IMR-90 (cell line): ENCODE data around the genes SLC7A4 and PPM1F.

GRCh38 chr22:20428917-20429976, 8.4 kb downstream of the SCARF2 start:
- RRBS: 87% methylated on average over 18 of the region's 82 CpGs
CAGE:
- cytosol, long polyA plus RNA: no peak
- long polyA plus RNA: no peak
- nucleus, long polyA plus RNA: no peak

- RRBS: 94% methylated on average over 2 of the region's 7 CpGs
CAGE:
- cytosol, long polyA plus RNA: no peak
- long polyA plus RNA: no peak
- nucleus, long polyA plus RNA: no peak
Observed at GRCh38 chr22:20522996-20523882, 15.8 kb downstream of the MED15 start.

- RRBS: no CpG with 5 or more reads among the region's 18 CpGs
CAGE:
- cytosol, long polyA plus RNA: no peak
- long polyA plus RNA: no peak
- nucleus, long polyA plus RNA: no peak
Observed at GRCh38 chr22:20565062-20566018, 57.9 kb downstream of the MED15 start.

GRCh38 chr22:20584579-20585311, 77.3 kb downstream of the MED15 start:
- RRBS: 96% methylated on average over 4 of the region's 26 CpGs
CAGE:
- cytosol, long polyA plus RNA: no peak
- long polyA plus RNA: no peak
- nucleus, long polyA plus RNA: no peak

DNA sequence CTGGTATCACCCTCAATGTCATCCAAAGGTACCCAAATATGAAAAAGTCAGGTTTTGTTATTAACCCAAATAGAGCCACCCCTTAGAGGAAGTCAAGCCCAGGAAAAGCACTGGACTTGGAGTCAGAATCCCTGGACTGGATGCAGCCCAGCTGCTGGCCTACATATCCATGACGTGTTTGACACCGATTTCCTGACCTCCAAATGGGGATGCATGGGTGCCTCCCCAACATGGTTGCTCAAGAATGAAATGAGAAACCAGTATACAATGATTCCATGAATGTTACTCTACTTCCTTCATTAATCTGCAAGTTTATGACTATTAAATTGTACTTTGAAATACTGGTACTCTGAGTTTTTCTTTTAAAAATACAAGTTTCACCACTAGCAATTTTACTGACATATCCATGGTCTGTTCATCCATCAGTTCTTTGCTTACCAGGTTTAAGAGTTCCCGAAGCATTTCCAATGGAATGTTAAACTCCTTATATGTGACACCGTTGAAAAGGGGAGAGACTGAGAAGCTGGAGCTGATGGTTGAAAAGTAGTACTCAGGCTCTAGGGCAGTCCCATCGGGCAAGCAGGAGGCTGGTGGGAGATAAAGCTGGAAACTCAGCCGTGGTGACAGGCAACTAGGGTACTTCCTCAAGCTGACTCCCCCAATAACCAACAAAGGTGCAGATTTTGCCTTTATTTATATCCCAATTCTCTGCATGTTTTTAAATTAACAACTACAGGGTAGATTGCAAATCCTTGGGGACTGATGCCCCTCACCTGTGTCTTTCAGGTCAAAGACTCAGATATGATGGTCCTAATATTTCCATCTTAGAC, 39.2 kb downstream of the SERPIND1 start:
- RRBS: no CpG with 5 or more reads among the region's 6 CpGs
CAGE:
- cytosol, long polyA plus RNA: no peak
- long polyA plus RNA: no peak
- nucleus, long polyA plus RNA: no peak

DNA sequence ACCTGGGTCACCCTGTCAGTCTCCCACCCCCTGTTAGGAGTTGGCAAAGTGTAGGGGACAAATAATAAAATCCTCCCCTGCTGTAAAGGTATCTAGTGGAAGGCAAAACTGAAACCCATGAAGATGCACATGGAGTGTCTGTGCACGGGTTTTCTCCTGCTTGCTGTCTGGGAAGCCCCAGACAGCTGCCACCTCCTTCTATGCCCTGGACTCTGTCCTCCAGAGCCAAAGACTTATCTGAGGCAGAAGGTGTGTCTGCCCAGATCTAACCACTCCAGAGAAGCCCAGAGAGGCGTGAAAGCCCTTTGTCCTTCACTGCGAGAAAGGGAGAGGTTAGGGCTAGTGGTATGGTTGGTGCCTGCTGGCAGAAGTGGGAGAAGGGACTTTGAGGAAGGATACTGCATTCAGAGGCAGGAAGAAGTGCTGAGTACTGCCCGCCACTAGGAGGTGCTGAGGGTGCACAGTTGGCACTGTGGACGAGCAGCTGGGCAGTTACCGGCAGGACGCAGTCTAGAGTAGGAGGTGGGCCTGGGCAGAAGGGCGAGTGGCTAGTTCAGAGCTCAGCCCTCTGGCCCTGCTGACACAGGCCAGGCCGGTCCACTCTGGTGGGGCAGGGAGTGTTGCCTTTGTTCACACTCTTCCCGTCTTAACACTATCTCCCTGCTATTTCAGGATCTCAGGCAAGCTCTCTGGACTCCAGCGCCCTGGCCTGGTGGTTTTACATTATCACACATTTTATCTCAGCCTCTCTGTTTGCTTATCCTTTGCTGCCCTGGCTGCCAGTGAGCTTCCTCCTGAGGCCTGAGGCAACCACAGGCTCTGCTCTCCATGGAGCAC, 26.6 kb downstream of the SNAP29 start:
- RRBS: 4% methylated on average over 3 of the region's 11 CpGs
CAGE:
- cytosol, long polyA plus RNA: no peak
- long polyA plus RNA: no peak
- nucleus, long polyA plus RNA: no peak

DNA sequence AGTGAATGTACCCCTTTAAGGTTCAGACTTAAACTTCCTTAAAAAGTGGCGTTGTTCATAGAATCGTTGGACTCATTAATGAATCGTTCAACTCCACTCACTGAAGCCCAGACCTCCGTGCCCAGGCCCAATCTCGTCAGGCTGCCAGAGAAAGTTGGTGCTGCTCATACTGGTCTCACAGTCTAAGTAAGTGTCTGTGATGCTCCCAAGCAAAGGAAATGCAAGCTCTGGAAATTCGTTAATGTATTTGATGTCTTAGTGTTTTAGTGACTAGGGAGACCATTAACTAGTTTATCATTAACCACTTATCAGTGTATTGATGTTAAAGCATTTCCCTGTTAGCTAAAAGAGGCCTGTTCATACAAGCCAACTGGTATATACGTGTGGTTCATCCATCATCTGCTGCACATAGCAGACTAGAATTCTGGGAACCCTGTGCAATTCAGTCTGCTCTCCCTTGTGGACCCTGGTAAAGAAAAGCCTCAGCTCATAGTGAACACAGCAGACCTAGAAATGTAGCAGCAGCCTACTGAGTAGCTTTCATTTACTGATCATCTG, 15.9 kb upstream of the AIFM3 start:
- RRBS: no CpG with 5 or more reads among the region's 7 CpGs
CAGE:
- cytosol, long polyA plus RNA: no peak
- long polyA plus RNA: no peak
- nucleus, long polyA plus RNA: no peak

DNA sequence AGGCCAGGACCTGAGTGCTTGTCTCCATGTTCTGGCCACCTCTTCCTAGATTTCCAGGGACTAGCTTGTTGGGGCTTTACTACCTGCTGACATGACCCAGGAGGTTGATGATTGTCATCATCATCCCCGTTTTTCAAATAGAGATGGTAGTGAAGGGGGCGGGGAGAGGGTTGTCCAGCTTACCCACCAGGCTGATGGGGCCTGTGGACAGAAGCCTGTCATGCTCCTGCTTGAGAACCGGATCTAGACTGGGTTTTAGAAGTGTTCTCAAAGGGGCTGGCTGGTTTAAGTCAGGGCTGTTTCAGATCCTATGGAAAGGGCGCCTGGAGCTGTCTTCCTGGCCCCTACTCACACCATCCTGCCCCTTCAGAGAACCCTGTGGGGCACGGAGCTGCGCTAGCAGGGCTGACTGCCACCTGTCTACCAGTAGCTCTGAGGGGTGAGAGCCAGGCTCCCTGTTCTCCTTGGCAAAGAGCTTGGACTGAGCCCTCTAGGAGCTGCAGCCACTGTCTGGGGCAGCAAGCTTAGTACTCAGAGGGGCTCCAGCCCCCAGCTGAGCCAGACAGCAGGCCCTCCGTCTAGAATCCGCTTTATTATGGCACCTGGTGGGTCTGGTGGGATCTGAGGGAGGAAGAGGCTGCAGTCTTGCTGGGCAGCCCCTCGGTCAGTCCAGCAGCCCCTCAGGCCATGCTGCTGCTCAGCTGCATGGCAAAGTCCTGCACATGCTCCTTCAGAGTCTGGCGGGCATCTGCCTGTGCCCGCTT, 2.5 kb downstream of the THAP7 start:
- RRBS: no CpG with 5 or more reads among the region's 11 CpGs
CAGE:
- cytosol, long polyA plus RNA: no peak
- long polyA plus RNA: no peak
- nucleus, long polyA plus RNA: no peak

- RRBS: 0% methylated on average over 8 of the region's 44 CpGs
CAGE:
- cytosol, long polyA plus RNA: no peak
- long polyA plus RNA: start-site peak on the minus strand at chr22:21014180-21014277, 20 and 17 reads in 2 replicates
- nucleus, long polyA plus RNA: no peak
Observed at GRCh38 chr22:21014042-21014512, 888 bp upstream of the P2RX6 start.

DNA sequence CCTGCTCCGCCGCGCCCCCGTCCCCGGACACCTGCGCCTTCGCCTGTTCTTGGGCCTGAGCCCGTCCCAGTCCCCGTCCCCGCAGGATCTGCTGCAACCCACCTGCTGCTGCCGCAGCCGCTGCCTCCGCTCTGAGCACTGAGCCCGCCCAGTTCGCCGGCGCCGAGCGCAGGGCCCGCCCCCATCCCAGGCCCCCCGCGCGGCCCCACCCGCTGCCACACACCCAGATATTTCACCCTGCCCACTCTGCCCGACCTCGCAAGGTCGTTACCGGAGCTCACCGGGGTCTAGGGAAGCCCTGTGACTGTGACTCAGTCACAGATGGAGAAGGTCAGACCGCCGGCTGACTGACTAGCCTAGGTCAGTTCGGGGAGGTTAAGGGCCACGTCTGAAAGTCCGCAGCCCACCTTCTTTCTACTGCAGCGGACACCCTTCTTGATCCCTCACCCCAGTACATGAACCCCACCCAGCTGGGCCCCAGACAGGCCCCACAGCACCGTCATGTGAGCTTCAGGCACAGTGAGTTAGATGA, at the start of gene SLC7A4:
TSS of gene SLC7A4 (minus strand) at position 133 of the 532 bp plus-strand sequence.
- RRBS: 31% methylated on average over 3 of the region's 36 CpGs
CAGE:
- cytosol, long polyA plus RNA: no peak
- long polyA plus RNA: no peak
- nucleus, long polyA plus RNA: no peak

DNA sequence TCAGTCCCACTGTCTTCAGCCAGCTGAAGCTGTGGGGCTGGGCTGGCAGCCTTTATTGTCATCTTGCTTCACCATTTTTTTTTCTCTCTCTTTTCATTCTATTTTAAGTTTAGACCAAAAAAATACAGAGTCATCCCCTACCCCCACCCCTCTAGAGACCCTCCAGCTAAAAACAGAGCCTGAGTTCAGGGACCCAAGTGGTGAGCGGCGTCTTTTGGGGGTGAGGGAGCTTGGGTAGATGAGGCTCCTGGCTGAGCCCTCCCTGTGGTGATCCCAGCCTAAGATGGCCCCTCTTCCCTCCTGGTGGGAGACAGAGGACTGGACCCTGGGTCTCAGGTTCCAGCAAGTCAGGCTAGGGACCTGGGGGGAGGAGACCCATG, 18.7 kb upstream of the TMEM191C start:
- RRBS: no CpG with 5 or more reads among the region's 2 CpGs
CAGE:
- cytosol, long polyA plus RNA: no peak
- long polyA plus RNA: no peak
- nucleus, long polyA plus RNA: no peak

DNA sequence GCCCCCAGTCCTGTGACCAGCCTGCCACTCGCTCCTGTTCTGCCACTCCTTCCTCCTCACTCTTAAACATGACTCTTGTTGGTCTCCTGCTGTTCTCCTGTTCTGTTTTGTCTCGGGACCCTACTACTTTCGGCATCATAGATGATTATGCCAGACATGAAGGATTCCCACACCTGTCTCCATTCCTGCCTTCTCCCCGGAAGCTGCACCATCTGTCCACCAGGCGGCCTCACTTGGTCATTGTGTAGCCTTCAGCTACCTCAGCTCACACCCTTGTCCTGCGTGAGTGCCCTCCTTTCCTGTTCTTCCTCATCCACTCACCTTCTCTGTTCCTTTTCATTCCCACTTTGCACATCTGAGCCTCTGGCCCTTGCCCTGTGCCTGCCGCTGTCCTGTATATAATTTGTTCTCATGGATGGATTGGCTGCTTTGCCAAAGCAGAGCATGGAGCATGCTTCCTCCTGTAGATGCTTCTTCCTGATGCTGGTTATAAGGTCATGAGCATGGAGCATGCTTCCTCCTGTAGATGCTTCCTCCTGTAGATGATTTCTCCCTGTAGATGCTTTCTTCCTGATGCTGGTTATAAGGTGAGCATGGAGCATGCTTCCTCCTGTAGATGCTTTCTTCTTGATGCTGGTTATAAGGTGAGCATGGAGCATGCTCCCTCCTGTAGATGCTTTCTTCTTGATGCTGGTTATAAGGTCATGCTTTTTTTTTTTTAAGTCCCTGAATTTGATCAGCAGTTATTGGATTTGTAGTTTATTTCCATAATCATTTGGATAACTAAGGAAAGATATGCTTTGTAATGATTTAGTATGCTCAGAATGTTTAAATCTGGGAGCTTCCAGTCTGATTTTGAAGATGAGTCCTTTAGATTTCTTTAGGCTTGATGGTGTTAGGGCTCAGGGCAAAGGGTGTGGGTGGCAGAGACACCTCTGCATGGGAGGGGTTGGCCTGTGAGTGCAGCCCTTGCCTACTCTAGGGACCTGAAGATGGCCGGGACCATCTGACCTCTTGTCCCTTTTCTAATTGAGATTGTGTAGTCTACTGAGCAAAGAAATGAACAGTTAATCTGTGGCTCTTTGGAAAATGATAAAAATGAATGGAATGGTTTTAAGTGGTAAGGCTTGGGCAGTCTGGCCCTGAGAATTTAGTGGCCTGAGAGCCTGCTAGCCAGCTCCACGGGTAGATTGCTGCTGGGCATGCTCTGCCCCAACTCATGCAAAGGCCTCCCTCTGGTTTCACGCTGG, 26.7 kb downstream of the UBE2L3 start:
- RRBS: no CpG with 5 or more reads among the region's 10 CpGs
CAGE:
- cytosol, long polyA plus RNA: no peak
- long polyA plus RNA: no peak
- nucleus, long polyA plus RNA: no peak

DNA sequence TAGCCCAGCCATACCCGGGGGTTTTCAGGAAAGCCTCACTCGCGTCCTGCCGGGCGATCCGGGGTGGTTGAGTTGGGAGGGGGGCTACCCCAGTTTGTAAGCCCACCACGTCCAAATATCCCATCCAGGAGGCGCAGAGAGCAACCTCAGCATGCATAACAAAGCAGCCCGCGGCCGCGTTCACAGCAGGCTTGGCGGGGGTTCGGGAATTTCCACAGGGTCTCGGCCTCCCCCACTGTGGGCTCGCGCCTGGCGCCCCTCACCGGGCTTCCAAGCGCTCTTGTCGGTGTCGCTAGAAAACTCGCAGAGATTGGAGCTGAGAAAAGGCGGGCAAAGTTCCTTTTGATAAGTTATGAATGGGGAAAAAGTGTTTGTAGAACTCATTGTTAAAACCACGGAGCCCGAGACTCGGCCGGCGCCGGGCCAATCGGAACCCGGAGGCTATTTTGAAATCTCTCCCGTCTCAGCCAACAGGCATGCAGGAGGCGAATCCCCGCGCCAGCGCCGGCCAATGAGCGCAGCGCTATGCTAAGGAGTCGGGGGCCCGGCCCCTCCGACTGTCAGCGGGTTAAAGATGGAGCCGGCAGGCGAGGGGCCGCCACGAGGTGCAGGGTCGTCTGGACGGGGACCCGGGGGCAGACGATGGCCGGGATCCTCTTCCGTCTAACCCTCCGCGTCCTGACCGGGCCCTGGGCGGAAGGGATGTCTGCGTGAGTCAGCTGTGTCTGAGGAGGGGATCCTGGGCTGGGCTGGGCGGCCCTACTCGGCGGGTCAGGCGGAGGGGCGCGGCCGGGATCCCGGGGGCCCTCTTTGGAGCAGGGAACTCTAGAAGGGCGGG, 9.7 kb downstream of the SDF2L1 start:
- RRBS: 5% methylated on average over 23 of the region's 68 CpGs
CAGE:
- cytosol, long polyA plus RNA: no peak
- long polyA plus RNA: no peak
- nucleus, long polyA plus RNA: no peak

- RRBS: no CpG with 5 or more reads among the region's 13 CpGs
CAGE:
- cytosol, long polyA plus RNA: no peak
- long polyA plus RNA: no peak
- nucleus, long polyA plus RNA: no peak
Observed at GRCh38 chr22:21699380-21700382, 33.9 kb downstream of the PPIL2 start.

- RRBS: no CpG with 5 or more reads among the region's 7 CpGs
CAGE:
- cytosol, long polyA plus RNA: no peak
- long polyA plus RNA: no peak
- nucleus, long polyA plus RNA: no peak
Observed at GRCh38 chr22:21755872-21756461, 20.4 kb upstream of the YPEL1 start.

GRCh38 chr22:21813802-21814240, 53.6 kb downstream of the MAPK1 start:
- RRBS: no CpG with 5 or more reads among the region's 6 CpGs
CAGE:
- cytosol, long polyA plus RNA: no peak
- long polyA plus RNA: no peak
- nucleus, long polyA plus RNA: no peak

- RRBS: 5% methylated on average over 26 of the region's 48 CpGs
CAGE:
- cytosol, long polyA plus RNA: start-site peak on the minus strand at chr22:21952818-21952855, 207 and 262 reads in 2 replicates
- long polyA plus RNA: start-site peak on the minus strand at chr22:21952818-21952852, 175 and 128 reads in 2 replicates
- nucleus, long polyA plus RNA: start-site peak on the minus strand at chr22:21952815-21952856, 353 and 762 reads in 2 replicates
Observed at GRCh38 chr22:21952637-21953272, at the start of gene PPM1F. PPM1F (minus strand) TSS chr22:21952848.

GRCh38 chr22:21959103-21960091, 6.7 kb upstream of the PPM1F start:
- RRBS: no CpG with 5 or more reads among the region's 24 CpGs
CAGE:
- cytosol, long polyA plus RNA: no peak
- long polyA plus RNA: no peak
- nucleus, long polyA plus RNA: no peak

GRCh38 chr22:21961703-21962290, 9.1 kb upstream of the PPM1F start:
- RRBS: no CpG with 5 or more reads among the region's 9 CpGs
CAGE:
- cytosol, long polyA plus RNA: no peak
- long polyA plus RNA: no peak
- nucleus, long polyA plus RNA: no peak

GRCh38 chr22:21964618-21965232, 12.1 kb upstream of the PPM1F start:
- RRBS: no CpG with 5 or more reads among the region's 11 CpGs
CAGE:
- cytosol, long polyA plus RNA: no peak
- long polyA plus RNA: no peak
- nucleus, long polyA plus RNA: no peak